UCH-1 (cell line): Measurements from ENCODE around the gene EIF5.

DNA sequence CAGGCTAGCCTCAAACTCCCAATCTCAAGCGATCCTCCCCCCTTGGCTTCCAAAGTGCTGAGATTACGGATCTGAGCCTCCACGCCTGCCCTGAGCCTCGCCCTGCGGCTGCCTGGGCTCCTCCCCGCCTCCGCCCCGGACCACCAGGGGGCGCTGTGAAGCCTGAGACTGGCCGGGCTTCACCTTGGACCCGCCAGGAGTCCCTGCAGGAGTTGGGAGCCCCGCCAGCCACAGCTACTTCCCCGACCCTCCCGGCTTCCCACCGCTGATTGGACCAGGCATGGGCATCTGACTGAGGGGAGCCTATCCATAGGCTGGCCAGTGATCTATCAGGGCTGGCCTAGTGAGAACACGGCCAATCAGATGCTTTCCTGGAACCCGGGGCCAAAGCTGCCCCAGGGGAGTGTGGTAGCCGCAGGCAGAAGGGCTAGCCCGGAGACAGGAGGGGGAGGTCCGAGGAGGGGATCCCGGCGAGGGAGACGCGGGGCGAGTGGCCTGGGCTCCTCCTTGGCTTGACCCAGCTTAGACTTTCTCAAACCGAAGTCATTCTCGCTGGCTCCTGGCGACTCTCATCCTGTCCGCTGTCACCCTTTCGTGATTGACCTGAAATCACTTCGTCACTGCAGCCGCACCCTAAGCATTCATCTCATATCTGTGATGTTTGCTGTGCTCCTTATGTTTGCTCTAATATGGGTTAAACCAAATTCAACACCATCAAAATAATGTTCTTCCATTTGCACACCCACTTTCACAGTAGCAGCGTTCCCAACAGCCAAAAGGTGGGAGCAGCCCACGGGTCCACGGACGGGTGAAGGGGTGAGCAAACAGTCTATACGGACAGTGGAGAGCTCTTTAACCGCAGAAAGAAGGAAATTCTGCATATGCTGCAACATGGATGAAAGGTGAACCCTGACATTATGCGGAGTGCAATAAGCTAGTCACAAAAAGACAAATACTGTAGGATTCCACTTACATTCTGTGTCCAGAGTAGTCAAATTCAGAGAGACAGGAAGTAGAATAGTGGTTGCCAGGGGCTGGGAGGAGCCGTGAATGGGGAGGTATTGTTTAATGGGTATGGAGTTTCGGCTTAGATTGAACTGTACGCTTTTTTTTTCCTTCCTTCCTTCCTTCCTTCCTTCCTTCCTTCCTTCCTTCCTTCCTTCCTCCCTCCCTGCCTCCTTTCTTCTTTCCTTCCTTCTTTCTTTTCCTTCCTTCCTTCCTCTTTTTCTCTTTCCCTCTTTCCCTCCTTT, 15.4 kb upstream of the ANKRD9 start:
- RRBS = 5% methylated on average over 8 of the region's 42 CpGs

DNA sequence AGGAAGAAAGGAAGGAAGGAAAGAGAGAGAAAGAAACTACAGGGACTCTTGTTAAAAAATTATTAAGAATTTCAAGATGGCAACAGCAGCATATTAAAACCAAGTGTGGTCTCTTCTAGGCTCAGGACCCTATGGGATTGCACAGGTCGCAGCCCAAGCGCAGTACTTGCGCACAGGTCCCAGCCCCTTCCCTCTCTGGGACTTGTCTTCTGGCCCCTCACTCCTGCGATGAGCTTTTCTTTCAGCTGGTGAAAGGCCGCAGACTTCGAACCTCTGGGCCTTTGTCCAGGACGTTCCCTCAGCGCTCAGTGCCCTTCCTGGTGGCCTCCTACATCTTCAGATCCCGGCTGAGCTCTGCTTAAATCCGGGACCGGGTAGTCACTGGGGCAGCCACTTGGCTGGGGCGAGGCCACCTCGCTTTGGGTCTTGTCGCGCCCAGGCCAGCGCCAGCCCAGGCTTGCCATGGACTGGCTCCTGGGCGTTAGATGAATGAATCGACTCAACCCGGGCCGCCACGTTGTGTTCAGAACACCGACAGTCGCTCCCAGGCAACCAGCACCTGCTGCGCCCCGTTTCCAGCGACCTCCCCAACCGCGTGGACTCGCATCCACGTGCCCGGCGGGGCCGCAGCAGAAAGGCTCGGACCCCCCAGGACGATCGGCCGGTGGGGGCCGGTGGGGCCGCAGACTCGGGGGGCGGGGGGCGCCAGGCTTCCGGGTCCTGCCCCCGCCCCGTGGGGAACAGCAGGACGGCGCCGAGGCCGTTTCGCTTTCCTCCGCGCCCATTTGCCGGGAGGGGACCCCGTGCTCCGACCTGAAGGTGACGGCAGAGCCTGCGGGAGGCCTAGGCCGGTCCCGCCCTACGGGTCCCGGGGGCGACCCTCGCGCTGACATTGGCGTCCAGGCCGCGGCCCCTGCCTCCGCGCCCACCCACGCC, 37.6 kb upstream of the RCOR1 start:
- RRBS = 49% methylated on average over 40 of the region's 70 CpGs

DNA sequence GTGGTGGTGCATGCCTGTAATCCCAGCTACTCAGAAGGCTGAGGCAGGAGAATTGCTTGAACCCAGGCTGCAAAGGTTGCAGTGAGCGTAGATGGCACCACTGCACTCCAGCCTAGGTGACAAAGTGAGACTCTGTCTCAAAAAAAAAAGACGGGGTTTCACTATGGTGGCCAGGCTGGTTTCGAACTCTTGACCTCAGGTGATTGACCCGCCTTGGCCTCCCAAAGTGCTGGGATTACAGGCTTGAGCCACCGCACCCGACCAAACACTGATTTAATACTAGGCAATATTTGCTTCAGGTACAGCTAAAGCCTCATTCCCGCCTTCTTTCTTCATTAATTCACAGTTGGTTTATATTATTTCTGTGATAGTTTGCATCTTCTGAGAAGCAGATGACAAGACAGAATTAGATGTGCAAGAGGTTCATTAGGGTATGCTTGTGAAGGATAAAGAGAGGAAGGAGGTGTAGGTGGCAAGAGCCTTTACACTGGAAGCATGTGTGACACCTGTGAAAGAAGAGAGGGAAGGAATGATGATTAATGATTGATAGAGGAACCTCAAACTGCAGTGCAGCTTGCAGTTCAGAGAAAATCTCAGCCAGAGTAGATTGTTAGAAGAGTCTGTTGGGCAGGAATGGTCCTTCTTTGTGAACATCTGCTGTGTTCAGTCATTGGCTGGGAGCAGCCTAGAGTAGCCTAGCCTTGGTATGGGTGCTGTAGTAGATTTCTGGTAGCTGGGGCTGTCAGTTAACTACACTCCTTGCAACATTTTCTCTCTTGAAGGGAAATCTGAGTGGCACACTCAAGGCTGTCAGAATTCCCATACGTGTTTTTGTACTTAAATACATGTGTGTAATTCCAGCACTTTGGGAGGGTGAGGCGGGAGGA, 8.8 kb downstream of the RCOR1 start:
- RRBS = no CpG with 5 or more reads among the region's 9 CpGs

DNA sequence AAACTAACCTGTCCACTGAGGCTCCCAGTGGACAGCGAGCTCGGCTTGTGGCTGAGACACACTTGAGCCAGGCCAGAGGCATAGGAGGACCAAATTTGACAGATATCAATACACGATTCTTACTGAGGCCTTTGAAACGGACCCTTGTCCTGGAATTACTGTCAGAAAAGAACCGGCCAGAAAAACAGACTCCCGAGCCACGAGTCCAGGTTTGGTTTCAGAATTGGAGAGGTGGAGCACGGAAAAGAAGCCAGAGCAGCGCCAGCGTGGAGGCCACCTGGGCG, 90.7 kb downstream of the RCOR1 start:
- RRBS = no CpG with 5 or more reads among the region's 11 CpGs

DNA sequence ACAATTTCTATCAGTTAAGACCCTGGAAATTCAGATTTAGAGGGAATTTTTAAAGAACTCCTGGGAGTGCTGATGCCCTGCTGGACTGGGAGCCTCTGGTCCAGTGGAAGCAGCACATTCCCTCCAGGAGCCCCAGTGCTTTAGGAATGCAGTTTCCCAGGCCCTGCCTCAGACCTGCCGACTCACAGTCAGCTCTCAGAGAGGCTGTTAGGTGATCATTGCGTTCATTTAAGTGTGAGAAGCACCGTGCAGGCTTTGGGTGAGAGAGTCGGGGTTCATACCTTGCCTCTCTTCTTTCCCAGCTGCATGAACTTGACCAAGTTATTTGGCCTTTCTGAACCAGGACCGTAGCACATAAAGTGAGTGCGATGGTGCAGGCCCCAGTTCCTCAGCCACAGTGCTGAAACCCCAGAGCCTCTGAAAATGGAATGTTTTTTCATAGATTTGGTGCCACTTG, 22.9 kb downstream of the TRAF3 start:
- RRBS = no CpG with 5 or more reads among the region's 6 CpGs

- RRBS = no CpG with 5 or more reads among the region's 4 CpGs
Measured at GRCh38 chr14:102901675-102902037, 20.8 kb upstream of the AMN start.

DNA sequence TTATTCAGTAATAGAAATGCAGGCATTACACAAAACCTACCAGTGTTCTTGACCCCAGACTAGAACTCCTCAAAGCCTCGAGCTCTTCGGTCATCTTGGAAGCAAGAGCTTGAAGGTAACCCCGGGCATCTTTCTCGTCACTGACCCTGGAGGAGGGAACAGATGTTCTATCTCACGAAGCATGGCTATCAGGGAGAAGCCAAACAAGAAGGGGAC, 43.7 kb downstream of the AMN start:
- RRBS = no CpG with 5 or more reads among the region's 5 CpGs

- RRBS = no CpG with 5 or more reads among the region's 11 CpGs
Measured at GRCh38 chr14:102994380-102995056, 62.8 kb downstream of the CDC42BPB start.

- RRBS = 90% methylated on average over 4 of the region's 8 CpGs
Measured at GRCh38 chr14:103095223-103095717, 745 bp downstream of the EXOC3L4 start.

GRCh38 chr14:103098147-103098472, 3.6 kb downstream of the EXOC3L4 start:
- RRBS = 51% methylated on average over 5 of the region's 11 CpGs

GRCh38 chr14:103100080-103100792, 5.7 kb downstream of the EXOC3L4 start:
- RRBS = 86% methylated on average over 7 of the region's 20 CpGs

DNA sequence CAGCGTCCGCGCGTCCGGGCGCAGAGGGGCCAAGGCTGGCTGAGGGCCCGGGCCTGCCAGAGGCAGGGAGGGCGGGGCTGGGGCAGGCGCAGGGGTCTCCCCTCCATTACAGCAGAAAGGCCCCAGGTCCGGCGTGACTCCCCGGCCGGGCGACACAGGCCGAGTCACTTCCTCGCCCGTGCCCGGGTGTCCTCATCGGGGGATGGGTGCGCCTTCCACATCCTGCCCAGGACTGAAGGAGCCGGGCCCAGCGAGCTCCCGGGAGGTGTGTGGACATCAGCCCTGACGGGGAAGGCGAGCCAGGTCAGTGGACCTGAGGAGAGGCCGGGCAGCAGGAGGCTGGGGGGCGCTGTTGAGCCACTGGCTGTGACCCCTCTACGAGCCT, 380 bp downstream of the TNFAIP2 start:
- RRBS = 44% methylated on average over 20 of the region's 28 CpGs

DNA sequence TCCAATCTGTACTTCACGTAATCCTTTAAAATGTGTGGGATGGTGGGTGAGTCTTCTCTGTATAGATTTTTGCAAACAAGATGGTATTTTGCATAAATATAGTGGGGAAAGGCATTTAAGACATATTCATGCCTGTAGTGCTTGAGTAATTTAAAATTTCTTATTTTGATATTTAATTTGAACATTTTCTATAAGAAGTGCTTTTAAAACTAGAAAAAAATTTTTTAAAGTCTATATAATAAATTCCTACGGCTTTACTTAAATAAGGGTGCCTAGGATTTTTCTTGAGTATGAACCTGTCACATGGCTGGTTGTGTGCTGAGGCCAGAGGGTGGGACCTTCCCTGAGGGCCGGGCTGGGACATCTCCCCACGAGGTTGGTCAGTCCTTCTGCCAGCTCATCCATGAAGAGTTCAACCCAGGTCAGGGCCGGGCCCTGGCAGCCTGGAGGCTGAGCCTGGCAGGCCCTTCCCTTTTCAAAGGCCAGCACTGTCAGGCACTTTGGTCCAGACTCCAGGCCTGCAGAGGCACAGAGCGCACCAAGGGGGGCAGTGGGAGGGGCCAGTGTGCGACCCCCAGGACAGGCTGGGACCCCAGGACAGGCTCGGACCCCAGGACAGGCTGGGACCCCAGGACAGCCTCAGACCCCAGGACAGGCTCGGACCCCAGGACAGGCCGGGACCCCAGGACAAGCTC, 31.7 kb downstream of the TNFAIP2 start:
- RRBS = 9% methylated on average over 3 of the region's 10 CpGs

GRCh38 chr14:103196139-103196599, 72.9 kb downstream of the TNFAIP2 start:
- RRBS = no CpG with 5 or more reads among the region's 11 CpGs

- RRBS = no CpG with 5 or more reads among the region's 7 CpGs
Measured at GRCh38 chr14:103209979-103210456, 86.8 kb downstream of the TNFAIP2 start.

DNA sequence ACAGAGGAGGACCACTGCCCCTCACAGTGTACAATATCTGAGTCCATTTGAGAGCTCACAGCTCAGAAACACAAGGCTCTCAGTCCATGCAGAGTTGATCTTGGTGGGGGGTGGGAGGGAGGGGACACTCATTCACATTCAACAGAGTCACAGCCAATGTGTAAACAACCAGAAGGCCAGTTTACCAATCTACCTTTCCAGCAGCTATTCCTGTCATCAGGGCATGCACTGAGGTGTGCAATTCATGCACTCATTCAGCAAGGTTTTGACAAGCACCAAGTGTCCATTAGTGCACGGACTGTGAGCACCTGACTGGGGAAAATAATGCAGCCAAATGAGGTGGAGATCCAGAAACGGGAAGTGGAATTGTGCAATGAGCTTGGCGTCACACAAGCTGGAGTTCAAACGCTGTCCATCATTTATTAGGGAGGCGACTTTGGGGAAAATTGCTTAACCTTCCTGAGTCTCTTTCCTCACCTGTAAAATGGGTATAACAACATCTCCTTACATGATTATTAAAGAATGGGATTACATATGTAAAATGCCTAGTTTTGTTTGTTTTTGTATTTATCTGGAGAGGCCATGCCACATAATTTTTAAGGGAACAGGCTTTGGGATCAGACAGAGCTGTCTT, 4.2 kb upstream of the EIF5 start:
- RRBS = no CpG with 5 or more reads among the region's 5 CpGs

- RRBS = no CpG with 5 or more reads among the region's 3 CpGs
Measured at GRCh38 chr14:103331952-103332504, 2.0 kb upstream of the EIF5 start.

DNA sequence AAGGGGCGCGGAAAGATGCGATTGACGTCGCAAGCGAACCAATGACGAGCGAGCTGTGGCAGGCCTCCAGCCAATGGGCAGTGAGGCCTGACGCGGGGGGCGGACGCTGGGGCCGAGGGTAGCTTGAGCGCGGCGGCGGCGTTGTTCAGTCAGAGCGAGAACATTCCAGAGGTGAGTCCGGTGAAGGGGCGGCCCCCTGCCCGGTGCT, at the start of gene EIF5:
EIF5 (plus strand) TSS at position 148 of the 208 bp plus-strand sequence.
- RRBS = no CpG with 5 or more reads among the region's 22 CpGs

DNA sequence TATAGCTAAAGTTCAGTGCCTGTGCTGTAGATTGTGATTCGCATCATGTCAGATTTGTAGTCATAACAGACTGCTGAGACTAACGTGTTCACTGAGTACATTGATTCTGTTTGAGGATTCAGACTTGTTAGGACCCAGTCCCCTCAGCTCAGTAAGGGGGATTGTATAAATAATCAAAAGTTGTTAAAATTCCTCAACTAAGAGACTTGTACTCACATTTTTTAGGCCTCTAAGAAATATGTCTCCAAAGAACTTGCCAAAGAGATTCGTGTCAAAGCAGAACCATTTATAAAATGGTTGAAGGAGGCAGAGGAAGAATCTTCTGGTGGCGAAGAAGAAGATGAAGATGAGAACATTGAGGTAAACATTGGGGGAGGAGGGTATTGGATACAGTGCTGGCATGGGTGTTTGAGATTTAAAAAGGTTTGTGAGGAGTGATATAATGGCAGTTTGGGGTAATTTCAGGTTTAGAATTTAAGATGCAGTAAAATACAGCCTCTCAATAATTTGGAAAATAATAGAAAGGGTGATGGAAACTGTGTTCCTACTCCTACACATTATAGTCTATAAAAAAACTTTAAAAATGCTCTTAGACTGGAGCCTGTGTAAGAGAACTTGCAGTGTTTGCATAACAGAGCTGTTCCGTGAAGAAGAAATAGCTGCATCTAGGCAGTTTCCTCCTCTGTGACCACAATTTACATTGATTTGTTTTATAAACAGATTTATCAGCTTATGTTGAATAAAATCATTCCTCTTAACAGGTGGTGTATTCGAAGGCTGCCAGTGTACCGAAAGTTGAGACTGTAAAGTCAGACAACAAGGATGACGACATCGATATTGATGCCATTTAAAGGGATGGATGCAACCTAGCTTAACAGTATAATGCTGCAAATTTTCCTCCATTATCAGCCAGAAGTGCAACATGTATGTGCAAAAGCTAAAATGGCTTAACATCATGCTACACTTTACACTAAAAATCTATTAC, 6.5 kb downstream of the EIF5 start:
- RRBS = no CpG with 5 or more reads among the region's 9 CpGs